Bronchus fibroblast of lung (primary cell): ENCODE measurements around a stretch of chr2.

GRCh38 chr2:238907413-238908262 is 59.8 kb downstream of the TWIST2 start:
- RAMPAGE, long total RNA: no peak

- RAMPAGE, long total RNA: no peak
These were observed 81.8 kb downstream of the TWIST2 start for GRCh38 chr2:238929616-238930172.

GRCh38 chr2:238938198-238938932 is 90.5 kb downstream of the TWIST2 start:
- RAMPAGE, long total RNA: no peak

- RAMPAGE, long total RNA: no peak
These were observed 204.8 kb downstream of the TWIST2 start for GRCh38 chr2:239052355-239053499.

- RAMPAGE, long total RNA: no peak
These were observed 244.9 kb downstream of the TWIST2 start for GRCh38 chr2:239092807-239093211.

DNA sequence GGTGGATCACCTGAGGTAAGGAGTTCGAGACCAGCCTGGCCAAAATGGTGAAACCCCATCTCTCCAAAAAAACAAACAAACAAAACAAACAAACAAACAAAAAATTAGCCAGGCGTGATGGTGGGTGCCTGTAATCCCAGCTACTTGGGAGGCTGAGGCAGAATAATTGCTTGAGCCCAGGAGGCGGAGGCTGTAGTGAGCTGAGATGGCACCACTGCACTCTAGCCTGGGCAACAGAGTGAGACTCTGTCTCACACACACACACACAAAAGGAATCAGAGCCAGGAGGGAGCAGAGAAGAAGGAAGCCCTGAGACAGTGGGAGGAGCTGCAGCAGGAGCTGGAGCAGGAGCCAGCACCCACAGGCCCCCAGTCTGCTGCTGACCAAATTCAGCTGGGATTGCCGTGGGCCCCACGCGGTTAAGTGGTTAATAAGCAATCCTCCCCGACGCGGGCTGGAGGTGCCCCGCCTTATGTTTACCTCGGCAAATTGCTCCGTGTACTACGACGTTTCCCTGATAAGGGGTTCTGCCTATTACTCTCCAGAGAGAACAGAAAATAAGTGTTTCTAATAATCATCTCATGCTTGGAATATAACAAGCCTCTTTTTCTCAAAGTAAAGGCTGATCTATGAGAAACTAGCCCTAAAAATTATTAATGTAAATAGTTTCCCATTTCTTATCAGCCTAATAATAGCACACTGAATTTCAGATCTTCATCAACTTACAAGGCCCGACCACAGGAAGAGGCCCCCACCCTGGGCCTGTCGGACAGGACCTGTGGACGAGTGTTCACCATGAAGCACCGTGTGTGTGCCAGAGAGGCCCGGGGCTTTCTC is 265.3 kb downstream of the TWIST2 start:
- RAMPAGE, long total RNA: no peak

- RAMPAGE, long total RNA: no peak
These were observed 161.2 kb downstream of the HDAC4 start for GRCh38 chr2:239239342-239240365.

GRCh38 chr2:239293873-239294562 is 106.8 kb downstream of the HDAC4 start:
- RAMPAGE, long total RNA: no peak

DNA sequence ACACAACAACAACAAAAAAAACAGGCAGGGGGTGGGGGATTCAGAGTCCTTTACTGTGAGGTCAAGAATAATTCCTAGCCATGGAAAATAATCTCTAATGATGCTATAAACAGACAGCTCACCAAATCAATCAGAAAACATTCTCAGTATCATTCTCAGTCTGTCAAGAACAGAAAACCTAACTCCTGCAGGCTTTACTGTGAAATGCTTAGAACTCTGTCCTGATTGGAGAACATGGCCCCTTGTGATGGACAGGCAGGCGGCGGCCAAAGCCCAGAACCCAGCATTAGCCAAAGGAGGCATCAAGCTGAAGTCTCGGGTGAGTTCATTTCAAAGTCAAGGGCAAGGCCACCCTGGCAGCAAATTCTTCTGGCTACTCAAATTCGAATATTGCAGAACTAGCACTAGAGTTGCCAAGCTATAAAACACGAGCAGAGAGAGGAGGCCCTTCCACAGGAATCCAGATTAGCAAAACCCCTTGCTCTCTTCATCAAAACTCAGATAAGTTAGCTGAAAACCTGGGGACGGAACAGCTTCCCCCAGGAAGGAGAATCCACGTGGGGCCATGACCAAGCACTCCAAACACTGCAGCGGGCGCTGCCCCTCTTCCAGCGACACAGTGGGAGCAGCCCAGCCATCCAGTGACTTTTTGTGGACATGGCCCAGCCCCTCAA is 98.7 kb downstream of the HDAC4 start:
- RAMPAGE, long total RNA: no peak

DNA sequence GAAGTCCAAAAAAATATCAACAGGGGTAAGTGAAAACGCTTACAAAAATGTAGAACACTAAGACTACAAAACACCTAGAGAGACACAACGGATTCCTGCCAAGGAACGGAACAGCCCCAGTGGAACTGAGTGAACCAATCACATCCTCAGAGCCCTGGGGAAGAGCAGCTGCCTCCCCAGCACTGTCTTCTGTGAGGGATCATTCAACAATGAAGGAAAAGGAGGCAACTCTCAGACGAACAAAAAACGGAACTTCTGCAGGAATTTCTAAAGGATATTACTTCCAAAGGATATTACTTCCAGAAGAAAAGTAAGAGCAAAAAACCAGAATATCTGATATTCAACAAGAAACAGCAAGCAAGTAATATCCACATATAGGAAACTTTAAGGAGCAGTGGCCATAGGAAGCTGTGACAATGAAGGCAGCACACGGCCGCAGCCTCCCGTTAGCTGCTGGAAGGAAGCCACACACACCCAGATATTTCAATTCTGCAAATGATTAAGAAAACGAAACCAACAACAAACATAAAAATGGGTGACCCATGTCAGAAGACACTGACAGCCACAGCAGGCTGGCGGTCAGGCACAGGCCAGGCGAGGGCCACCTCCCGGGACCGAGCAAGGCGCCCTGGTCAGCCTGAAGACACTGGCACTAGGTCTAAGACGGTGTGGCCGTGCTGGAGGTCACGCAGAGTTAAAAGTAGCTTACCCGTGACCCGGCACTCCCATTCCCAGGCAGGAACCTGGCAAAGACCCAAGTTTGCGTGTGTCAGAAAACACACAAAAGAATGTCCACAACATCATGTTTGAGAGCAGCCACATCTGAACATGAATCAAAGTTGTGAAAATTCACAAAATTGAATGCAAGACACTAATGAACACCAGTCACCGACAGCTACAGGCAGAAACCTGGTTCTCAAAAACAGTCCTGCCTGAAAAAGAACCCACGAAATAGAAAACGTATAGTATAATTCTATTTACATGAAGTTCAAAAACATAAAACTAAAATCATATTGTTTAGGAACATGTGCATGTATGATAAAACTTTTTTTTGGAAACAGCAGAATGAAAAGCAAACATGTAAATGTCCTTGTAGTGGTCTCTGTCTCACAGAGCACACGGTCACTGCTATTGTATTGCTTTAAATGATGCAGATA is 81.6 kb downstream of the HDAC4 start:
- RAMPAGE, long total RNA: no peak

DNA sequence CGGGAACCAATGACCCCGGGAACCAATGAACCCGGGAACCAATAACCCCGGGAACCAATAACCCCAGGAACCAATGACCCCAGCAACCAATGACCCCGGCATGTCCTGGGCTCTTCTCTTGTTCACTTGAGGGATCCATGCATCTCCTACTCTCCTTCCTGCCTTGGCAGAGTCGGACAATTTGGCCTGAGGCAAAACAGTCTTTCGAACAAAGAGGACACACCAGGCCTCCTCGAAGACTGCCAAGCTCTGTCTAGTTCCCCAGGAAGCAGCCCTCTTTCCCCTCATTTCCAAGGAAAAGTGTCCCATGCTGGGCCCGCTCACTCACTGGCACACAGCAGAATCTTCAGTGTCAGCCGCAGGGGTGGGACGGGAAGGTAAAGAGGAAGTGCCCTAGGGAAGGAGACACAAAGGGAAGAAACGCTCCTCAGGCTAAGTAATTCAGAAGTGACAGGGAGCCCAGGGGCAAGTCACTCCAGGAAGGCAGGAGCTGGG is 22.1 kb downstream of the HDAC4 start:
- RAMPAGE, long total RNA: no peak

GRCh38 chr2:239387739-239388117 is 13.1 kb downstream of the HDAC4 start:
- RAMPAGE, long total RNA: no peak

GRCh38 chr2:239409986-239410427 is 9.2 kb upstream of the HDAC4 start:
- RAMPAGE, long total RNA: no peak

DNA sequence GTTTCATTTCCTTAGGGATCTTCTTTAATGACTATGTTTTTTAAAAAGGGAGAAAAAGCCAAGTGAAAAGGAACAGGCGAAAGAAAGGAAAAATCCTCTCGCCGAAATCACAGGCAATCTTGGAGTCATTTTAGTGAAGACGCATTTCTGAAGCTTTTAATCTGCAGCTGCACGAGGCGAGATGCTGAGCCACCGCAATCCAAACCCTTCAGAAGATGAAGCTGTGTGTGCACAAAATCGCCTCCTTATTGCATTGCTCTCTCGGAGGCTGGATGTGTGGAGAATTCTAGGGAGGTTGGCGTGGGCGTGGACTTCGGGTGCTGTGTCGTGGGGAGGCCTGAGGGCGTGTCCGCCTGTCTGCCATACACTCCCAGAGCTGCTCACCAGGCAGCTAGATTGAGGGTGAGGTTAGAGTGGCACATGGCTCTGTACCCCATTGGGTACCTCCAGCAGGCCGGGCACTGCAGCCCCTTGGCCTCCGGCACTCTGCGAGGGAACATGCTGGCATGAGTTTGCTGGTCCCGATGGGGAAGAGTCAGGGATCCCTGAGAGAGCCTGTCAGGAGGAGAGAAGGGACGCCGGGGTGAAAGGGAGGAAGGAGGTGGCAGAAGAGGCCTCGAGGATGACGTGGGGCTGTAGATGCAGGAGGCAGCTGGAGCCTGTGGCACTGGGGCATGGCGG is 38.6 kb upstream of the HDAC4 start:
- RAMPAGE, long total RNA: no peak

- RAMPAGE, long total RNA: no peak
These were observed 43.4 kb upstream of the HDAC4 start for GRCh38 chr2:239444306-239444605.

DNA sequence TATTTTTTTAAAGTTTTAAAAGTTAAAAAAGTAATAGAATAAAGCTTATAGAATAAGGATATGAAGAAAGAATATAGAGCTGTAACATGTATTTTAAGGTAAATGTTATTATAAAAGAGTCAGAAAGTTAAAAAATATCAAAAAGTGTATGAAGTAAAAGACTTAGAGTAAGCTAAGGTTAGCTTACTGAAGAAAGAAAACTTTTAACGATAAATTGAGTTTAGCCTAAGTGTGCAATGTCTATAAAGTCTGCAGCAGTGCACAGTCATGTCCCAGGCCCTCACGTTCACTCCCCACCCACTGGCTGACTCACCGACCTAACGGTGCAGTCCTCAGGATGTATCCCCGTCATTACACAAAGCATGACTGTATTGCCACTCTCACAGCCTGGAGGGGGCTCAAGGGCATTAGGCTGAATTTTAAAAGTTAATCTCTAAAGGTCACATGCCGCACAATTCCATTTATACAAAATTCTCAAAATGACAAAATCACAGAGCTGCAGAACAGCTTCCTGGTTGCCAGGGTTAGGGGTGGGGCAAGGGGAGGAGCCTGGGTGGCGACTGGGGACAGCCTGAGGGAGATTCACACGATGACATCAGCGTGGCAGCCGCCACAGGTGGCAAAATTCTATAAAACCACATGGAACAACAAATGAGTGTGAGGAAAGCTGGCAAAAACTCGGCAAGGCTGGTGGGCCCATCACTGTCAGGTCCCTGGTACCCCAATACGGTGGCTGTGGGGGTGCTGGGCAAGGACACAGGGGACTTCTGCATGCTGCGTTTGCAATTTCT is 97.8 kb downstream of the NDUFA10 start:
- RAMPAGE, long total RNA: no peak

GRCh38 chr2:240236929-240237206 is 96.4 kb upstream of the OTOS start:
- RAMPAGE, long total RNA: no peak

DNA sequence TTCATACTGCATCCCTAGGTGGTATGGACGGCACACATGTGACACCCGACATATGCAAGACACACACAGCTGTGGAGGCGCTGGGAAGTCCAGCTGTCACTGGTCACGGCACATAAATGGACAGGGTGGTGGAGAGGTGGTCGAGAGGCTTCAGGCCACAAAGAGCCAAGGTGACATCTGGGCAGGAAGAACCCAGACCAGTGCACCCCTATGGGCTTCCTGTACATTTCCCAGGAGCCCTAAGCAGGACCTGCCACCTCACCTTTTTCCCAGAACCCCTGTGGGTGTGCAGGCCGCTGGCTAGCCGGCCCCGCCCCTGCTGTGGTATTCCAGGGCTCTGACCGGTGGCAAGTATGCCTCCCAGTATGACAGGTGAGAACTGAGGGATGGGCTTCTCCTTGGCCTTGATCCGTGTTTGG is 1.5 kb downstream of the RNPEPL1 start:
- RAMPAGE, long total RNA: no peak

GRCh38 chr2:240800291-240800723 is 19.7 kb downstream of the KIF1A start:
- RAMPAGE, long total RNA: no peak

GRCh38 chr2:241035245-241036026 is 37.0 kb downstream of the SNED1 start:
- RAMPAGE, long total RNA: no peak